ENCODE measurements around a stretch of chr10.

GRCh38 chr10:8416848-8417306 is 362.4 kb downstream of the GATA3 start:
- PRO-cap: no peak

DNA sequence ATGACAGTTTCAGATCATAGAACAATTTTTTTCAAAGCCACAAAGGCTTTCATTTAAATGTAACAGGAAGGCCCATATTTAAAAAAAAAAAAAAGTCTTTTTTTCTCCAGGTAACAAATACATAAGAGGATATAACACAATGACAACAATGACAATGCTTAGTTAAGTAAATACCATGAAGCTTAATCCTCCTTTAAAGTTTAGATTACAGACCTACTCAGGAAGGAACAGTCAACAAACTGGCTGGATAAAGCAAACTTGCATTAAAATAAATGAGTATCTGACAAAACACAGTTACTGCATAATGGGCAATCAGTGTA is 1043.1 kb downstream of the GATA3 start:
- PRO-cap: no peak

DNA sequence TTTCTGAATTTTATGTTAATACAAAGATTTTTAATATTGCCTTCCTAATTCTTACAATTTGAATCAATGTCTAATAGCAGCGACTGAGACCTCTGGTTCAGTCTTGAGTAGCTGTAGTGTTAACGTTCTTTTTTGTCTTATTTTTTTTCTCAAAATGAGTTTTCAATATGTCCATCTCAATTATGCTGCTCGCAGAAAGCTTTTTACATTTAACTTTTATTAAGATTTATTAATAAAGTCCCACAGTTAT is 1407.7 kb downstream of the GATA3 start:
- PRO-cap: no peak

GRCh38 chr10:10605741-10606346 is 411.8 kb upstream of the CELF2 start:
- PRO-cap: no peak

DNA sequence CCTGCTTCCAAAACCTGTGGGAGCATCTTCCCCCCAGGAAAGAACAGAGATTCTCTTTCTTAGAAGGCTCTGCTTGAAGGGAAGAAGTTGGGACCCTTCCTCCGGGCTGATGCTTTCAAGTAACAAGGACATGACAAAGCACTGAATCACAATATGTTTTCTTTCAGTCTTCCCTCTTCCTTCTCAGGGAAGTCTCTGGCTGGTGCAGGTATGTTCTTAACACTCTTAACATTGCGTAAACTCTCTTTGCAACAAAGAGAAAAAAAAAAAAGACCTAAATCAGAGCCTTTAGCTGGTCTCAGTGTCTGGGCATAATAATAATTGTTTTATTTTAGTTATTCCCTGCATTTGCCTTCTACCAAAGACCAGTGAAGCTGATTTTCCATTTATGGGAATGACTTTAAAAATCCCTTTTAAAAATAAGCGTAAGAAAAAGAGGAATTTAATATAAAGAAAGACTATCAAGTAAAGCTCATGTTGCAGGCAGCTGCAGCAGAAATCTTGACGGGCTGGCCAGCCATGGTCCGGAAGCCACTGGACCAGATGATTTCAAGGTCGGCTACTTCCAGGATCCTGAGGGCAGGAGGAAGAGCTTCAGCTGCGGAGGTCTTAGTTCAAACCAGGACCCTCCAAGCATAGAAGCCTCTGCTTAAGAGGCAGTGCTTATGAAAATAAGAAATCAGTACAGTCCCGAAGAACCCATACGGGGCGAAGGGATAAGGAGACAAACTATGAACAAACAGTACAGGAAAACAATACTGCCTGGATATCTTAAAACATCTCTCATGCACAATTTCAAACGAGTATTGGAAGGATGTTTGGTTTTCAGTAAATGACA is 220.3 kb upstream of the CELF2 start:
- PRO-cap: no peak

GRCh38 chr10:10803348-10803727 is 214.3 kb upstream of the CELF2 start:
- PRO-cap: no peak

DNA sequence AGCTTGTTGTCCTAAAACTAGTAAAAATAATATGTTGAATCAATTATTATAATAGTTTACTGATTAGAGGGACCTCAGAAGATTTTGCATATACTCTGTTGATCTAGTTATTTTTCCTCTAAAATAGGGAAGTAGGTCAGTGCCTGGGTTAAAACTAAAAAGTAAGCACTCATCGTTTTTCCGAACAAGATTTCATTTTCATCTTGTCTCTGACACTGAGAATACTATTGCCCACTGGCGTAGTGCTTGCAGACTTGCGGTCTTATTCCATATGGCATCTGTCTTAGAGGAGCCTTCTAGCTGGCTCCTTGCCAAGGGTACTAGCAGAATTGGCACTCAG is 143.3 kb downstream of the CELF2 start:
- PRO-cap: no peak

GRCh38 chr10:11163062-11163670 is 145.5 kb downstream of the CELF2 start:
- PRO-cap: no peak

DNA sequence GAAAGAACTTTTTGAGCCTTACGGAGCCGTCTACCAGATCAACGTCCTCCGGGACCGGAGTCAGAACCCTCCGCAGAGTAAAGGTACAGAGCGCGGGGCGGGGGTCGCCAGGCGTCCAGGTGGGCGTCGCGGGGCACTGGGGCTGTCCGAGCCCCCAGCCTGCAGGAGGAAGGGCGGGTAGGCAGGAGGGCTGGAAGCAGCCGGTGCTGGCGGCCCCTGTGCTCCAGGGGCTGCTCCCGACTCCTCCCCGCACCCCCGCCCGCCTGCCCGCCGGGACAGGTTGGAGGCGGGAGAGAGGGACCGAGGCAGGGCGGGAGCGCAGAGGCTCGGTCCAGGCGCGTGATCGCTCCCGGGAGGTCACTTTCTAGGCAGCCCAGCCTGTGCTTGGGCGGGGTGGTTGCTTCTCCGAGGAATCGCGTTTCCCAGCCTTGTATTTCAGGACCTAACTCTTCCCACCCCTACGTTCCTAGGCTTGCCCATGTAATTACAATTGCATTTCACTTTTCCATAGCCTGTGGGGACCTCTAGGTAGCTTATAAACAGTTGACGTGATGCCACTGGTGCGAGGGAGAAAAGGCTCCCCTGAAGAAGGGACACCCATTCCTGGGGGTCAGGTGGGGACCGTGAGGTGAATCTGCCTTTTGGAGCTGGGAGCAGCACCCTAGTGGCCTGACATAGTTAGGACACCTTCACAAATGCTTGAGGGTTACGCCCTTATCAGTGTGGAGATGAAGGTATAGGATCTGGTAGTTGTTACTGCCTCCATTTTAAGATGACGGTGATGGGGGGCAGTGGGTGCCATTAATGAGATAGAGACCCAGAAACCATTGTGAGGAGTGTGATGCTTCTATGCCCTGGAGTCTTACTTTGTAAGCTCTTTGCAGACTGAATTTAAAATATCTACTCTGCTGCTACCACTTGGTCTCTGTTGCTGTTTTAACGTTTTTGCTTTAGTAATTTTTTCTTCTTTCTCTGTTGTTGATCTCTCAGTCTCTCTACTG is 148.2 kb downstream of the CELF2 start:
- PRO-cap: no peak

DNA sequence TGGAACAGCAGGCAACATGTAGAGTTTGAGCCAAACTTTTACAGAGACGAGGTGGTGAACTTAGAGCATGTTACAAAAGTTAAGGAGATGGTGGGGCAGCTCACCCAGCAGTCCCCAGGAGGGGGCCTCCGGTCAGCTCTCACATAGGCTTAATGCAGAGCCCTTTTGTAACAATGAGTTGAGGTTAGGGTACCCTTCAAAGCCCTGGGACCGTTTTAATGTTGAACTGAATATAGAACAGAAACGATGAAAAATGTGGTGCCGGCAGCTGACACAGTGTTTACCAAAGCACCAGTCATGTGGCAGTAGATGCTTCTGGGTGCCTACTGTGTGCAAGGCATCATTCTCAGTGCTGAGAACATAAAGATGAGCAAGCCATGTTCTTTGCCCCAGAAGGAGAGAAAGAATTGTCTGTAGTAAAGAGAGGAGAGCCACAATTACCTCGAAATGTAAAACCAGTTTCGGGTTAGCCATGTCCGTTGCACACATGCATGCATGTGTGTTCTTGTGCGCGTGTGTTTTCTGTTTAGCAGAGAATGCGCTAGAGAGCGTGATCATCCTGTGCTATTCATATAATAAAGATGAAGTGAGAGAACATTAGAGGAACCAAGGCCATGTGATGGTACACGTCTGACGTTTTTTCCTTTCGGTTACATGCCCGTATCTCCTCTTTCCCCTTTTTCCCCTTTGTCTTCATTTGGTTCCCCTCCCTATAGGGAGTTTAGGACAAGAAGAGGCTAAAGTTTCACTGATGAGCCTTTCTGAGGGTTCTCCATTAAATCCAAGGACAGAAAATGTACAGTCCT is 158.0 kb downstream of the CELF2 start:
- PRO-cap: no peak

DNA sequence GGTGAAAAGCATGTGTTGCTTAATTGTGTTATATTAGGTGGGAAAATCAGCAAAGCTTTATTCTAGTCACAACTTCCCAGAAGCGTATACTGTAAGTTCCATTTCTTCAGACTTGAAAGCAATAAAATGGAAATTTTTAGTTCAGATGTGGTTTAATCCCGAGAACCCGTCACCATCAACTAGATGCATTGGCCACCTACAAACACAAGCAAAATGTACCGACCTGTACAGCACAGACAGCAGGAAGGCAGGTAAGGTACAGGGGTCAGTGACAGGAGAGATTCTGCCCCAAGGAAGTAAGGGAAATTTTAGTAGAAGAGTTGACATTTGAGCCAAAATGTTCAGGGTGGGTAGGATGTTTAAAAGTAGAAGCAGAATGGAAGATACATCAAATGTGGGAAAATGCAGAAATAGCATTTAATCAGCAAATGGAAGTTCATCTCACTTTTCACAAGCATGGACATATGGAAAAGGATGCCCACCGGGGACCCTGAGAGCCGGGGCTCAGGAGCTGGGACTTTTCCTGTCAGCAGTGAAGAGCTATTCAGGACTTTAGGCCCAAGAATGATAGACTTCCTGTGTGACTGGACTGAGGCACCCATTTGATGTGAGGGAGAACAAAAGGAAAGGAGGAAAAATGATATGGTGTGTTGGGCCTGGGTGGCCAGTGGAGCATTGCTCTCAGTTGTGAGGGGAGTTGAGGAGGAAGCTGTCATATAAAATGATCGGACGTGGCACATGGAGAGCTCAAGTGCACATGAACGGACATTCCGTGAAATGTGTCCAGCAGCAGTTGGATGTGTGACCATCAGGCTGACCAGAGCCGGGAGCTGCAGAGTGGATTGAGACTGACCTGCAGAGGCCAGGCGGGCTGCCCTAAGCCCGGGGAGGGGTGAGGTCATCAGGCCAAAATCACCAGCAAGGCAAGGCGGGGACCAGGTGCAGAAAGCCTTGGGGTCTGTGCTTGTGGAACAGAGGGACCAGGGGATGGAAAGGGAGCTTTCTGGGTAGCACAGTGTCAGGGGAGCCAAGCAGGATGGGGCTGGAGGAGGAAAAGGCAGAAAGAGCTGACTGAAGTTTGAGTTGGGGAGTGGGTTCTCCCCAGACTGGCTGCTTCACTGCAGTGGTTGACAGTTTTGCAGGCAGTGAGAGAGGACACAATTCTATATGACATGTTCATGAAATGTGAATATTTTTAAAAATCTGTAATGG is 279.2 kb downstream of the CELF2 start:
- PRO-cap: no peak

- PRO-cap: no peak
Observed at GRCh38 chr10:11336458-11337212, 274.8 kb downstream of the USP6NL start.

DNA sequence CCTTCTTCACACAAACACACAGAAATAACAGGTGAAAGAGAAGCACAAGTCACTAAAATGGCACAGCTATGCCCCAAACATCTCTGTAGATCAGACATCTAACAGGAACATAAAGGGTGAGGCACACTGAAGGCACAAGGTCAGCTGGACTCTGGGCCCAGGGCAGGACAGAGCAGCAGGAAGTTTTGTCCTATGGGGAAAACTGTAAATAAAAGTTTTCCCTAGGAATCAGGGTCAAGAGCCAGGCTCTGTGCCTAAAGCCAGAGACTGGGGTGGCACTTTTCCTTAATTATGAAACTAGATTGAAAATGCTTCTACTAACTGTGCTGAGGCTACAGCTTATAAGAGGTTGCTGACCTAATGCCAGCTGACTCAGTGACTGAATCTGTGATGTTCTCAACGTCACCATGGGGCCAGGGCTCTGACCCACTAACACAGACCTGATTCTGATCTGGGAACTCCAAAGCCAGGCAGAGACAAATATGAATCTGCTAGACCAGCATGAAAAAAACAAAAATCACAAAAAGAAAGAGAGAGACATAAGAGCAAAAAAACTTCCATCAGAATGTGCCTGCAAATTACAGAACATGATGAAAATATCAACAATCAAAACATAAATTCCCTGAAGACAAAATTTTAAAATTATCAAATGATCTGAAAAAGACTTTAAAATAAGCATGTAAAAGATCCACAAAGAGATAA is 16.2 kb downstream of the USP6NL start:
- PRO-cap: no peak

- PRO-cap: no peak
Observed at GRCh38 chr10:11684630-11685712, 57.2 kb upstream of the ECHDC3 start.

- PRO-cap: unidirectional peak, minus-strand start at chr10:11755875
Observed at GRCh38 chr10:11755226-11756387, 13.4 kb downstream of the ECHDC3 start.

- PRO-cap: no peak
Observed at GRCh38 chr10:11869765-11870930, 47.0 kb downstream of the PROSER2 start.

DNA sequence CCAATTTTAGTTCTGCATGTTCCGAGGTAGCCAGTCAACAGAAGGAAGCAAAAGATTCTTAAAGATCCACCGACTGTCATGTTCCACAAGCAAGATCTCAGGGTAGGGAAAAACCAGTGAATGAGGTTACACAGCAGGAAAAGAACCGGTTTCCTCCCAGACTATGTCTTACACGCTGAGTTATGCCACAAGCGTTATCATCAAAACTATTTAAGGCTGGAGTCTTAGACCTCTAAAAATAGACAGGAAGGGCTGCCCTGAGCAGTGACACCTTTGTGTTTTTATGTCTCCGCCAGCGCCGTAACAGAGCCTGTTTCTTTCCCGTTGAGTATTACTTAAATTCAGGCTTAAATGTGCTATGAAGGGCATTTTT is 48.3 kb downstream of the PROSER2 start:
- PRO-cap: no peak

DNA sequence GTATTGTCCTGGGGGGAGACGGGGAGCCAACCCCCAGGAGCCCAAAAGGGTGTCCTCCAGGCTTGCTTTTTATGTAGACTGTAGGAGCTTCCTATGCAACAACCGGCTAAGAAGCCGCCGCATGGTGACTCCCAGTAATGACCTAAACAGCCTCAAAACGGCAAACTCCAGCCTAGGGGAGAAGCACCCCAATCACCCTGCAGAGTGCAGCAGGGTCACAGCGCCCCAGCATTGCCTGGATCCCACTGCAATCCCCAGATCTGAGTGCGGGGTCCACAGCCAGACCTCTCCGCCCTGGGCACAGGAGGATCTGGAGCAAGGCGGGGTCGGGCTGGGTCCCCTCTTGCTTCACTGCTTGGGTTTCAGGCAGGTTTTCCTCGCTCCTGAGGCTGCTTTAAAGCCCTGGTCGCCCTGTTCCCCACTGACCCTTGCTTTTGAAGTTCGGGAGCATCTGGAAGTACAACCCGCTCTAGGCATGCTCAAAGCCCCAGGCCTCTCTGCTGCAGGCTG is 52.1 kb downstream of the PROSER2 start:
- PRO-cap: no peak

GRCh38 chr10:12149894-12150490 is 20.5 kb downstream of the SEC61A2 start:
- PRO-cap: no peak

GRCh38 chr10:12181138-12181952 is 14.3 kb downstream of the NUDT5 start:
- PRO-cap: no peak